Prostate gland (tissue), 2 donors: ENCODE results near the gene HDHD3.

GRCh38 chr9:112059172-112060141 lies 115.6 kb downstream of the SUSD1 start:
- PRO-cap = no peak
- RAMPAGE, long total RNA, 2 experiments = no peak in any of the 2 experiments

DNA sequence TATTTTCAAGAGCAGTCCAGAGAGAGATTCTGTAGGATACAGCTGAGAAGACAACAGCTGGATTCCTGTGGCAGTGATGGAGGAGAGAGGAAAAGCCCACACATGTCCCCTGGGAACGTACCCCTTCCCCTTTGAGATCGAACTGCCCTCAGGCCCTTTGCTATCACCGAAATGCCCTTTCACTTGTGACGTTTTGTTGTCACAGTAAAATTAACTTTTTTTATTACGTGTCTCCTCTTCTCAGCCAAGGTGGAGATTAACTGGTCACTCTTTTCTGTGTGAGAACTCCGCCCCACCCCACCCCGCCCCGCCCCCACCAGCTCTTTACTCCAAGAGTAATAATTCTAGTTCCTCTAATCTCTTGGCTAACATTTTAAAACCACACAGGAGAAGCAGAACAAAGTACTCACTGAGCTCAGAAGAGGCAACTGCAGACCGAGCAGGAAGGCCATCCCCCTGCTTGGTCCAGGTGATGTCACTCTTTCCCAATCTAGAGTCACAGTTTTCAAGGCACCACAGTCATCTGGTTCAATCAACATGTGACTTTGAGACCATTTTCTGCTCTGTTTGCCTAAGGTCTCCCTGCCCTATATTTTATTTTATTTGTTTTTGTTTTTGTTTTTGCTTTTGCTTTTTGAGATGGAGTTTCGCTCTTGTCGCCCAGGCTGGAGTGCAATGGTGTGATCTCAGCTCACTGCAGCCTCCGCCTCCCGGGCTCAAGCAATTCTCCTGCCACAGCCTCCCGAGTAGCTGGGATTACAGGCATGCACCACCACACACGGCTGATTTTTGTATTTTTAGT lies 105.5 kb downstream of the SUSD1 start:
- PRO-cap = no peak
- RAMPAGE, long total RNA, 2 experiments = no peak in any of the 2 experiments

GRCh38 chr9:112128625-112128957 lies 46.5 kb downstream of the SUSD1 start:
- PRO-cap = no peak
- RAMPAGE, long total RNA, 2 experiments = no peak in any of the 2 experiments

DNA sequence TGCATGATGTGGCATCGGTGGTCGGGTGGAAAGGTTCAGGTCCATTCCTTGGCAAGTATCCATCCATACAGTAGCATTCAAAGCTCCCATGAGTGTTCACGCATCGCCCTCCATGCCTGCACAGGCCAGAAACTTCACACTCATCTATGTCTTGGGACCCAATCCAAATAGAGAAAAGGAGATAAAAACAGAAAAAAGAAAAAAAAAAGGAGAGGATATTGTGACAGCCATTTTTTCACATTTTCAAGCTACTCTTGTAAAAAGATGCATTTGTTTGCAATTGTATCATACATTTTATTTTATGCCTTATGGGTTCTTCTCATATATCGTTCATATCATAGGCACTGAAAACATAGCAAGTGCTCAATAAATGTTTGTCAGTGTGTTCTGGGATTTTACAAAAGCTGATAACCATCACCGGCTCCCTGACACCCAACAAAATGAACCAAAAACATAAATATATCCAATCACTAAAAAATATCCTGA lies 31.6 kb downstream of the SUSD1 start:
- PRO-cap = no peak
- RAMPAGE, long total RNA, 2 experiments = no peak in any of the 2 experiments

- PRO-cap = no peak
- RAMPAGE, long total RNA, 2 experiments = no peak in any of the 2 experiments
These were observed 45.1 kb upstream of the SUSD1 start for GRCh38 chr9:112219960-112220841.

DNA sequence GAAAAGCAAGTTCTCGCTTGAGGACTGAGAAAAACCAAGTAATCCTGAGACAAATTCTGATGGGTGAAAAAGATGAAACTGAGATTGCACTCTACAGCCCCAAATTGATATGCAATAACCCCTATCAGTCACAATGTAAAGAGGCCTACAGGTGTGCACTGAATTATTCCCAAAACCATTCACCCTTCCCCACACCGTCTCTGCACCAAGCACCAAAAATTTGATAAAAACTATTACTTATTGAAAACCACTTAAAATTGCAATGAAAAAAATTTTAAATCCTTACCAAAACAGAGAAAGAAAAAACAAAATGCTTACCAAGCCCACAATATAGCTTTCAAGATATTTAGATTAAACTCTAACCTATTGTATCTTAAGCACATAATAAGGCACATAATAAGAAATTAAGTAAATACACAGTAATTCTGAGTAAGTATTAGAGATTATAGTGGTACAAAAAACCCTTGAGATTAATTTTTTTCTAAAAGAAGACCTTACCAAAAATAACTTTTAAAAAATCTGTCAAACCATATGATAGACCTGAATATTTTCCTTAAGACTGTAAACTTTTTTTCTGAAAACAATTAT lies 47.4 kb upstream of the SUSD1 start:
- PRO-cap = no peak
- RAMPAGE, long total RNA, 2 experiments = no peak in any of the 2 experiments

DNA sequence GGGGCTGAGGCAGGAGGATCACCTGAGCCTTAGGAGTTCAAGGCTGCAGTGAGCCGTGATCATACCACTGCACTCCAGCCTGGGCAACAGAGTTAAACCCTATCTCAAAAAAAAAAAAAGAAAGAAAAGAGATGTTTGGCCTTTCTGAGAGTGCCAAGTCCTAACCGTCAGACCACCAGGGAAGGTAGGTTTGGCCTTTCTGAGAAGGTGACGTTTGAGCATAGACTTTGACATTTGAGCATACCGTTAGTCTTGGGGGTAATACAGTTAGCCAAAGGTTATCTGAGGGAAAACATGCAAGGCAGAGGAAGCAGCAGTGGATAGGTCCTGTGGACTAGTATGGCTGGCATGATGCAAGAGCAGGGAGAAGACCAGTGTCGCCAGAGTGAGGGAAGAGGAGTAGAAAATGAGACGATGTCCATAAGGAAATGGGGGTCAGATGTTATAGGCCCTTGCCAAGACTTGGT lies 50.1 kb downstream of the HSDL2 start:
- PRO-cap = no peak
- RAMPAGE, long total RNA, 2 experiments = no peak in any of the 2 experiments

DNA sequence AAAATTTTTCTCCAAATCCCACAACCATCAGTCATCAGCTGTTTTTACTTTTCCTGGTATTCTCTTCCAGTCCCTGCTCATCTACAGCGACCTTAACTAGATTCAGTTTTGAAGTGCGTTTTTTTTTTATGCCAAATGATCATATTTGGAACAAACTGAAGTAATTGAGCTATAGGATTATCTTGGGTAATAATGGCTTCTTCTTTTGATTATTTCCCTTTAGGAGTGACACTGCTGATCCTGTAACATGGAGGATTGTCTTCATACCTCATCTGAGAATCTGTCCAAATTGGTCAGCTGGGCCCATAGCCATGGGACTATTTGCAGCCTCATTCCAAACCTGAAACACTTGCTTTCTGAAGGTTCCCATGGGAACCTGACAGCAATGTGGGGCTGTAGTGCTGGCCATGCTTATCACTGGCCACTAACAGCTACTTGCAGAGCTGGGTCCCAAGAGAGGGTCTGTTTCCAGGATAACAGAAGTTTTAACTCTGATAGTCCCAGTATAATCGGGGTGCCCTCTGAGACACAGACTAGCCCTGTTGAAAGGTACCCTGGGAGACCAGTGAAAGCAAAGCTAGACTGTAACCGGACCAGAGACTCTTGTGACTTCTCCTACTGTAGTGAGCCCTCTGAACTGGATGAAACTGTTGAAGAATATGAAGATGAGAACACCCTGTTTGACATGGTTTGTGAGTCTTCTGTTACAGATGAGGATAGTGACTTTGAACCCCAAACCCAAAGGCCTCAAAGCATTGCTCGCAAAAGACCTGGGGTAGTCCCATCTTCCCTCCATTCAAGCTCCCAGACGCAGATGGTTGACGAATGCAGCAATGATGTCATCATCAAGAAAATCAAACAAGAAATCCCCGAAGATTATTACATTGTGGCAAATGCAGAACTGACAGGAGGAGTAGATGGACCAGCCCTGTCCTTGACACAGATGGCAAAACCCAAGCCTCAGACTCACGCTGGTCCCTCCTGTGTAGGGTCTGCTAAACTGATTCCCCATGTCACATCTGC lies 87.5 kb downstream of the KIAA1958 start:
- PRO-cap = no peak
- RAMPAGE, long total RNA, 2 experiments = no peak in any of the 2 experiments

- PRO-cap = no peak
- RAMPAGE, long total RNA, 2 experiments = no peak in any of the 2 experiments
These were observed 111.3 kb downstream of the KIAA1958 start for GRCh38 chr9:112597733-112598450.

DNA sequence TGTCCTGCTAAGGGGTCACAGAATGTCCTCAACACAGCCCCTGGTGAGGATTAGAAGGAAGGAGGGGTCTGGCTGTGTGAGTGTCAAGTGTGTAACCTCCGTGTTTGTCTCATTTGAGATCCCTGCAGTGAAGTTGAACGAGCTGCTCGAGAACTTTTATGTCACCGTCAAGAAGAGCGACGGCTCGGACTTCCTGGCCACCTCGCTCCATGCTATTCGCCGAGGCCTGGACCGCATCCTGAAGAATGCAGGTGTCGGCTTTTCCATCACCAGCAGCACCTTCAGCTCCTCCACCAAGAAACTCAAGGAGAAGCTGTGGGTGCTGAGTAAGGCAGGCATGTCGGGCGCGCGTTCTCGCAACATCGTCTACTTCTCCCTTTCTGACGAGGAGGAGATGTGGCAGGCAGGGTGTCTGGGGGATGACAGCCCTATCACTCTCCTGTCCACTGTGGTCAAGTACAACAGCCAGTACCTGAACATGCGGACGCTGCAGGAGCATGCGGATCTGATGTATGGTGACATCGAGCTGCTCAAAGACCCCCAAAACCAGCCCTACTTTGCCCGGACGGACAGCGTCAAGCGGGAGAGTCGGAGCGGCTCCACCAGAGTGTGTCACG lies 58.7 kb downstream of the INIP start:
- PRO-cap = no peak
- RAMPAGE, long total RNA, 2 experiments = no peak in any of the 2 experiments

GRCh38 chr9:112753655-112754170 lies 3.2 kb downstream of the SNX30 start:
- PRO-cap = no peak
- RAMPAGE, long total RNA, 2 experiments = no peak in any of the 2 experiments

GRCh38 chr9:113125445-113125753 lies 25.4 kb upstream of the SLC31A2 start:
- PRO-cap = no peak
- RAMPAGE, long total RNA, 2 experiments = no peak in any of the 2 experiments

DNA sequence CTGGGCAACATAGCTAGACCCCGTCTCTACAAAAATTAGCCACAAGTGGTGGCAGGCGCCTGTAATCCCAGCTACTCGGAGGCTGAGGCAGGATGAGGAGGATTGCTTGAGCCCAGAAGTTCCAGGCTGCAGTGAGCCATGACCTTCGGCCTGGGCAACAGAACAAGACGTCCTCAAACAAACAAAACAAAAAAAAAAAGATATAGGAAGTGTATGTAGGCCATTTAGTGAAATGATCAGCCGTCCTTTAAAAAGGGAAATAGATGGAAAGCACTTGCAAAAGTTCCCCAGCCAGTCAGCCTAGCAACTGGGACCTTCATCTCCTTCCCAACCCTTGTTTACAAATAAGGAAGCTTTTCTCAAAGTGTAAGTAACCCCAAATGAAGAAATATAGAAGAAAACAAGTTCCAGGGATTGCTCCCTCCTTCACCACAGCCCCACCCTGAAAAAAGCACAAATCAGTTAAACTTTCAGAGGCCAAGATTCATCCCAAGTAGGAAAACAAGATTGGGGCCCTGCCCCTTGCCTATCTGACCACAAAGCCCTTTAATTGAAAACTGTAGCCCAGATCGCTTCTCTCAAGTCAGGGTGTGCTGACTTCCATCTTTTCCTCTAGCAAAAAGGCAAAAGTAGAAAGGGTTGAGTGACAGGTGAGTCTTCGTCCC lies 1.1 kb downstream of the SLC31A2 start:
- PRO-cap = no peak
- RAMPAGE, long total RNA, 2 experiments = no peak in any of the 2 experiments

DNA sequence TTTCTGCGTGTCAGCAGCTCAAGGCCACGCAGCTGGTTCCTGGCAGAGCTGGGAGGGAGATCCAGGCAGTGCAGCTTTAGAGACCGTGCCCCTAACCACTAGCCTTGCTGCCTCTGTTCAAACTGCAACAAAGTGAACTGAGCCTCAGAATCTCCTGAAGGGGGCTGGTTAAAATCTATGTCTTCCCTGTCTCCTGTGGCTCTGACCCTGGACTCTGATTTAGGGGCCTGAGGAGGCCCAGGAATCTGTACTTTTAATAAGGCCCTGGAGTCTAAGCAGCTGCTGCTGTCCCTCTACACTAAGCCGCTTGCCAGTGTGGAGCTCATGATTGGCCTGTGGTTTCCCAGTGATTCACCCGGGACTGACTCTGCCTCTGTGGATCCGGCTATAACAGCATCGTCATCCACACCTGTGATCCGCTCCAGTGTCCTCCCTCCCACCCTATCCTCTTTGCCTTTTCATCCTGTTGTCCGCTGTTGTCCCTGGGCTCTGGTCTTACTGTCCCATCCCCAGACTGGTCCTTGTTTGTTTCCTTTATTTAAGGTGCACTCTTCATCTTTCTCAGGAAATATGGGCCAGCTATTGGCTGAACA lies 3.6 kb downstream of the SLC31A2 start:
- PRO-cap = no peak
- RAMPAGE, long total RNA, 2 experiments = no peak in any of the 2 experiments

GRCh38 chr9:113221644-113222365 lies 461 bp downstream of the SLC31A1 start:
- PRO-cap = no peak
- RAMPAGE, long total RNA, 2 experiments = no peak in any of the 2 experiments

- PRO-cap = unidirectional peak, plus-strand start at chr9:113343861
- RAMPAGE, long total RNA, 2 experiments = no peak in any of the 2 experiments
These were observed 3.7 kb upstream of the WDR31 start for GRCh38 chr9:113343536-113344379.

- PRO-cap = bidirectional peak, plus-strand start at chr9:113377108, minus-strand start at chr9:113376986
- RAMPAGE, long total RNA, 2 experiments = start-site peak on the minus strand in 2 of 2 experiments, at chr9:113376916-113376968 at its widest, 80 to 88 reads per replicate
These were observed at the start of gene HDHD3 for GRCh38 chr9:113376535-113377704. Gene HDHD3 (minus strand): TSS chr9:113376986.

DNA sequence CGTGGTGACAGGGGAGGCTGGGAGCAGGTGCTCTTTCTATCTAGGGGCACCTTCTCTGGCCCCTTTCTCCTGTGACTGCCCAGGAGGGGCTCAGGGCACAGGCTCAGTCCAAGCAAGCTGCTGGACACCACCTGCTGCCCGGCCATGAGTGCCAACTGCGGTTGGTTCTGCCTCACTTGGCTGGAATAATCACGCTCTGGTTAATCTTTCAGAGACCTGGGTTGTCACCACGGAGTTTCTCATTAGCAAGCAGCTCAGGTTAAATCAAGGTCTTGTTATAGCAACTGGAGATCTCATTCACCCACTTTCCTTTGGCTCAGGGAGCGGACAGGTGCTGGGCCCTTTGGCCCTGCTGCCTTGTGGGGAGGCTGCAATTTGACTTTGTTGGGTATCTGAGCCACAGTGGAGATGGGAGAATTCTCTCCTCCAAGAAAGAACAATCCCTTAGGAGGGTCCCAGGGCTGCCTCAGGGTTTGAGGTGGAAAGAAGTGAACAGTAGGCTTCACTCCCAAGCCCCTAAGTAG lies 487 bp downstream of the RGS3 start:
- PRO-cap = no peak
- RAMPAGE, long total RNA, 2 experiments = no peak in any of the 2 experiments

DNA sequence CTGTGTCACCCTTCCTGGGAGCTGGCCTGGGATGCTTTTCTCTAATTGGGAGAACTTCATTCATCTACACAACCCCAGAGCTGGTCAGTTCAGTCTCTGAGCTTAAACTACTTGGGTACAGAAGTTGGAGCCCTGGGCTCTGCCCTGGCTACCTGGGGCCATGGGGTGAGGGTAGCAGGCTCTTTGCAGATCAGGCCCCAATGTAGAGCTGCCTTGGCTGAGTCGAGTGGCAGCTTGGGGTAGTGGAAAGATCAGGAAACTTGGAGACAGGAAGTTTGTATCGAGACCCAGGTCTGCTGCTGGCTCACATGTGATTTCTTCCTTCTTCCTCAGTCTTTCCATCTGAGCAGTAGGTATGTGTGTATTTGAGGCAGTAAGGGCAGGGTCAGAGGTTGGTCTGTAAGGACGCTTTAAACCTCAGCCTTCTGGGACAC lies 54.6 kb downstream of the RGS3 start:
- PRO-cap = no peak
- RAMPAGE, long total RNA, 2 experiments = no peak in any of the 2 experiments

GRCh38 chr9:113581733-113582804 lies 118.5 kb downstream of the RGS3 start:
- PRO-cap = no peak
- RAMPAGE, long total RNA, 2 experiments = no peak in any of the 2 experiments